ENCODE data around the genes TOP2A, KRT26, KRT27, KRTAP2-1, KRTAP4-9 and KRT19.

DNA sequence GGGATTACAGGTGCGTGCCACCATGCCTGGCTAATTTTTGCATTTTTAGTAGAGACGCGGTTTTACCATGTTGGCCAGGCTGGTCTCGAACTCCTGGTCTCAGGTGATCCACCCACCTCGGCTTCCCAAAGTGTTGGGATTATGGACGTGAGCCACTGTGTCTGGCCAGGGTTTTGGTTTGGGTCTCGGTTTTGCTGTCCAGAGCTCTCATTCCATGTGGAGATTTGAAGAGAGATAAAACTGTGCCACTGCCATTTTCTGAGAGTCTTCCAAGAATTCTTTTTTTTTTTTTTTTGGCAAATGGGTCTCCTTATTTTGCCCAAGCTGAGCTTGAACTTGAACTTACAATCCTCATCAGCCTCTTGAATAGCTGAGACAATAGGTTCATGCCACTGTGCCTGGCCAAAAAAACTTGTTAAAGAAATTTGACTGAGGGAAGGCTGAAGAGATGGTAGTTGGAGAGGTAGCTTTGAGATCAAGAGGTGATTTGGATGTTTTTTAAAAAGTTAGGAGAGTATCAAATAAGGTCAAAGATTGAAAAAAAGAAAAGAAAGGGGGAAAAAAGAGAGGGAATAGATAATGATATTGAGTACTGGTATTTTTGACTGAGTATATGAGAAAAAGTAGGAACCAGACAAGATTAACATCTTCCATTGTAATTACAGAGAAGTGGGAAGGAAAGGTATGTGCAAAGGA is 8.8 kb downstream of the CASC3 start:
- RAMPAGE, long total RNA, result no peak
- RRBS, result no CpG with 5 or more reads among the region's 7 CpGs

GRCh38 chr17:40316407-40317235 is 7.6 kb downstream of the RARA start:
- RAMPAGE, long total RNA, result no peak
- RRBS, result 8% methylated on average over 25 of the region's 37 CpGs

DNA sequence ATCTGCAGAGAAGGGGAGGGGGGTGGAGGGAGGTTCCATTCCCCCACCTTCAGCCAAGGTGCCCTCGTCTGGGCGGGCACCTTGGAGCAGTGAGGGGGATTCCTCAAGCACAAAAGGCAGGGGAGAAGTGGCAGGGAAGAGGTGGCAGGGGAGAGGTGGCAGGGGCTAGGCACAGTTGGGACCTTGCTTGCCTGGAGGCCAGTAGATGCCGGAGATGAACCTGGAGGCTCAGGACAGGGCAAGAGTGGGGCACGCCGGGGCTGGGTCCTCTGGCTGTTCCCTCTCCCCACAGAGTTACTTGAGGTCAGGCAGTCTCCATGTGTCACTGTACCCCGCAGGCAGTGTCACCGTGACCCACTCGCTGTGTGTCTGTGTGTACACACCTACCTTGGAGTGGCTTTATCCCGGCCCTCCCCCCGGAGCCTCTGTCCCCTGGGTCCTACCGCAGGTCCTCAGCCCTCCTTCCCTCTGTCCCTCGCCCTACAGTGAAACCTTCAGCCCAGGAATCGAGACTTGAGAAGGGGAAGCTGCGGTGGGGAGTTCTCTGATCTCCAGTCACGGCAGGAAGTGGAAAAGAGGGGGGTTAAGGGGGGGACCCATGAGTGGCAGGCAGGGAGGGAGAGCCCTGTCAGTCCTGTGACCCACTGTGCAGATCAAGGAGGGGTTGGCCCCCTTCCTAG is 13.3 kb downstream of the RARA start:
- RAMPAGE, long total RNA, result no peak
- RRBS, result 12% methylated on average over 1 of the region's 15 CpGs

DNA sequence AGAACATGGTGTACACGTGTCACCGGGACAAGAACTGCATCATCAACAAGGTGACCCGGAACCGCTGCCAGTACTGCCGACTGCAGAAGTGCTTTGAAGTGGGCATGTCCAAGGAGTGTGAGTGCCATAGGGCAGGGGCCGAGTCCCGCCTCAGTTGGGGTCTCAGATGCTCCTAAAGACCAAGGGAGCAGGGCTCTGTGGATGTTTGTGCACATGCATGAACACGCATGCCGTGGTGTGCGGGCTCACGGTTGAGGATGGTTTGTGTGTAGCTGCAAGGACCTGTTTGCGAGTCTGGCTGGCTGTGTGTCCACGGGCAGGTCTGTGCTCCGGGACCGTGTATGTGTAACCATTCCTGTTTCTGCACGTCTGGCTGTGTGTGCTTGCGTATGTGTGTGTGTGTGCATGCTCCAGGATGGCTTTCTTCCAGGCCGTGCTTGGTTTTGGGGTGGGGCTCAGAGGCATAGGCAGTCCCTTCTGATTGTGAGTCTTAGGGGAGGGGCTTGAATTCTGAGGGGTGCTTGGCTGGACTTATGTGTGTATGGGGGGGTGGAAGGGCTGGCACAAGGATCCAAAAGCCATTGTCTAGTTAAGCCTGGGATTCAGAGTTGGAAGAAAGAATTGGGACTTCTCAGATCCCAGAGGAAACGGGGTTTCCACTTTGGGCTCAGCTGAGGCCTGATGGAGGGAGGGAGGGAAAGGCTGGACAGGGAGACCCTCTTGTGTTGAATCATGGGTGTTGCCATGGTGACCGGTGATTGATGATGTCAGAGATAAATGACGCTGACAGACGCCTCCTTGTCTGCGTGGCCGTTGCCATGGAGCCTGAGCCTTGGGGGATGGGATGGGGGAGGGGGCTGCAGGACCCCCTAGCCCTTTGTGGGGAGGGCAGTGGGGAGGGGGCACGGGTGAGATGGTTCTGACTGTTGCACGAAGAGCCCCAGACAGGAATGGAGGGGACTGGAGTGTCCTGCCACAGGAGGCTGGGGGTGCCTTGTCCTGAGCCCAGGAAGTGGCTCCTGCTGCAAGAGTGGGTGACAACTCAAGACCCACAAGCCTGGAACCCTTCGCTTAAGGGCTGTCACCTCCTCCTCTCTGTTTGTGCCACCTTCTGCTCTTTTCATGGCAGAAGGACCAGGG is 14.4 kb downstream of the GJD3 start:
- RAMPAGE, long total RNA, result no peak
- RRBS, result no CpG with 5 or more reads among the region's 27 CpGs

DNA sequence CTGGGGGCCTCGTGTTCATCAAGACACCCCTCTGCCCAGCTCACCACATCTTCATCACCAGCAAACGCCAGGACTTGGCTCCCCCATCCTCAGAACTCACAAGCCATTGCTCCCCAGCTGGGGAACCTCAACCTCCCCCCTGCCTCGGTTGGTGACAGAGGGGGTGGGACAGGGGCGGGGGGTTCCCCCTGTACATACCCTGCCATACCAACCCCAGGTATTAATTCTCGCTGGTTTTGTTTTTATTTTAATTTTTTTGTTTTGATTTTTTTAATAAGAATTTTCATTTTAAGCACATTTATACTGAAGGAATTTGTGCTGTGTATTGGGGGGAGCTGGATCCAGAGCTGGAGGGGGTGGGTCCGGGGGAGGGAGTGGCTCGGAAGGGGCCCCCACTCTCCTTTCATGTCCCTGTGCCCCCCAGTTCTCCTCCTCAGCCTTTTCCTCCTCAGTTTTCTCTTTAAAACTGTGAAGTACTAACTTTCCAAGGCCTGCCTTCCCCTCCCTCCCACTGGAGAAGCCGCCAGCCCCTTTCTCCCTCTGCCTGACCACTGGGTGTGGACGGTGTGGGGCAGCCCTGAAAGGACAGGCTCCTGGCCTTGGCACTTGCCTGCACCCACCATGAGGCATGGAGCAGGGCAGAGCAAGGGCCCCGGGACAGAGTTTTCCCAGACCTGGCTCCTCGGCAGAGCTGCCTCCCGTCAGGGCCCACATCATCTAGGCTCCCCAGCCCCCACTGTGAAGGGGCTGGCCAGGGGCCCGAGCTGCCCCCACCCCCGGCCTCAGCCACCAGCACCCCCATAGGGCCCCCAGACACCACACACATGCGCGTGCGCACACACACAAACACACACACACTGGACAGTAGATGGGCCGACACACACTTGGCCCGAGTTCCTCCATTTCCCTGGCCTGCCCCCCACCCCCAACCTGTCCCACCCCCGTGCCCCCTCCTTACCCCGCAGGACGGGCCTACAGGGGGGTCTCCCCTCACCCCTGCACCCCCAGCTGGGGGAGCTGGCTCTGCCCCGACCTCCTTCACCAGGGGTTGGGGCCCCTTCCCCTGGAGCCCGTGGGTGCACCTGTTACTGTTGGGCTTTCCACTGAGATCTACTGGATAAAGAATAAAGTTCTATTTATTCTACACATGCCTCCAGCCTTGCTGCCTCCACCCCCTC is 7.6 kb downstream of the GJD3 start:
- RAMPAGE, long total RNA, result no peak
- RRBS, result no CpG with 5 or more reads among the region's 24 CpGs

DNA sequence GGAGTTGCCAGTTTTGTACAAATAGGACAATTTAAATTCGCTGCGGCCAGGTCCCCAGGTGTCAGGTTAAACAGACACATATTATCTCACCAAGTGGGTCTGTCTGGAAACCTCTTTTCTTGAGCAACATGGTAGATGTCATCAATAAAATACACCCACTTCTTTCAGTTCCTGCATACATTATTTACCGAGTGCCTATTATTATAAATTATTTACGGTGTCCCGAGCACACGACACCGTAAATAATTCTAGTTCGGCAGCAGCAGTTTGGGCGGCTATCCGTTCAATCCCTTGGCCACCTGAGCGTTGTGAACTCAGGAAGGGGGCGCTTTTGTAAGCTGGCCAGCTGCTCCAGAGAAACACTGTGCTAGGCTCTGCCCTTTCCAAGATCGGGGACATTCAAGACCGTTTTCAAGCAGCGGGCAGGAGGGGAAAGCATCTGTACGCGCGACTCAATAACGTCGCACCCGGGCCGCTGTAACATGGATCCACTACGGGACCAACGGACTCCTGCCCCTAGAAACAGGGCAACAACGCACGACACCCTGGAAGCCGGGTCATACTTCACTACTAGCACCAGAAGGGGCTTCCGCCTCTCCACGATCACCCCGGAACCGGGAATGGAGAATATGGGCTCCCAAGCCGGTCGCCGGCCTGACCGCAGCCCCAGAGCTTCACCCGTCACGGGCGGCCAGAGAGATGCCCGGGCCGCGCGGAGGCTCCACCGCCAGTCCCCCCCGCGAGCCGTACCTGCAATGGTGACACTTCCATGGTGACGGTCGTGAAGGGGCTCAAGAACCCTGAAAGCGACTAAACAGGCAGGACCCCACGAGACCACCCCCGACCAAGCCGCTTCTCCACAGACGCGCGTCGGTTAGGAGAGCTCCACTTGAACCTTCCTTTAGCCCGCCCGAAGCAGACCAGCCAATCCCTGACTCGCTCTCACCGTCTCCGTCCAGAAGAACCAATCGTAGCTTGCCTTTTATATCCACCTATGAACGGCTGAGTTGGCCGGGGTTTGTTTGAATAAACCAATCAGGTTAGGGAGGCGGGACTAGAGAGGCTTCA is at the start of gene TOP2A:
Gene TOP2A, minus strand, starts transcription at position 876 of the 1,068 bp plus-strand sequence.
- RAMPAGE, long total RNA, result start-site peak on the minus strand centred at position 863 of the sequence, 5 bp wide, 312 and 98 reads in 2 replicates
- RRBS, result under 1% methylated on average over 15 of the region's 65 CpGs

GRCh38 chr17:40418089-40418698 is 498 bp upstream of the TOP2A start:
- RAMPAGE, long total RNA, result no peak
- RRBS, result no CpG with 5 or more reads among the region's 26 CpGs

DNA sequence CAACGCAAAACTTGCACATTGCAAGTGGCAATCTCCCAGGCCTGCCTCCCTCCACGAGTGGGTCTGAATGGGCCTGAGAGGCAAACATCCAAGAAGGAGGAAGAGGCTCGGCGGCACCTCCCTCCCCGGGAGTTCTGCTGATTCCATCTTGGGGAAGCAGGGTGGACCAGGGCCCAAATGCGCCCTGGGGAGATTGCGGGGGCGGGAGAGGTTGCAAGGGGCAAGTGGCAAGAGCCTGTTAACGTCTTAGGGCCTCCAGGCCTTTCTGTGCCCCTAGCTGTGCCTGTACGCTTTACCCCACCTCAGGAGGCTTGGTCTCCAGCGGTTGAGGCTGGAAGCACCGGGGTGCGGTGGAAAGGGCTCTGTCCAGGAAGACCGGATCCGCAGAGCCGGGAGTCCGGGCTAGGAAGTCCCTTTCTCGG is 561 bp upstream of the IGFBP4 start:
- RAMPAGE, long total RNA, result no peak
- RRBS, result no CpG with 5 or more reads among the region's 18 CpGs

- RAMPAGE, long total RNA, result no peak
- RRBS, result no CpG with 5 or more reads among the region's 11 CpGs
These were observed 2.0 kb downstream of the IGFBP4 start for GRCh38 chr17:40445109-40445780.

DNA sequence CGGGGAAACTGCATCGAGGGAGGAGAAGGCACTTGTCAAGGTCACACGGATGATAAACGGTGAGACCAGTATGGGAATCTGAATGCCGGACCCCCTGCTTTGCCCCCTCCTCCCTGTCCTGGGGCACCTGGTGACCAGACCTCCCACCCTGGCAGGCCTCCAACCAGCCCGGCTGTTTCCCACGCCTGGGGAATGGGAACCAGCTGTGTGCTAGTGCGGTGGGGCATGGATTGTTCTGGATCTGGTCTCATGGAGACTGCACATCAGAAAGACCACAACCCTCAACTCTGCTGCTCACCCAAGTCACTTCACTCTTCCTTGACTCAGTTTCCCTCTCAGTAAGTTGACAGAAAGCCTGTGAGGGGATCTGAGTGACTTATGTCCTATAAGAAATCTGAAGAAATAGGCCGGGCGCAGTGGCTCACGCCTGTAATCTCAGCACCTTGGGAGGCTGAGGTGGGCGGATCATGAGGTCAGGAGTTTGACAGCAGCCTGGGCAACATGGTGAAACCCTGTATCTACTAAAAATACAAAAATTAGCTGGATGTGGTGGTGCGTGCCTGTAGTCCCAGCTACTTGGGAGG is 21.6 kb downstream of the CCR7 start:
- RAMPAGE, long total RNA, result no peak
- RRBS, result 64% methylated on average over 2 of the region's 13 CpGs

DNA sequence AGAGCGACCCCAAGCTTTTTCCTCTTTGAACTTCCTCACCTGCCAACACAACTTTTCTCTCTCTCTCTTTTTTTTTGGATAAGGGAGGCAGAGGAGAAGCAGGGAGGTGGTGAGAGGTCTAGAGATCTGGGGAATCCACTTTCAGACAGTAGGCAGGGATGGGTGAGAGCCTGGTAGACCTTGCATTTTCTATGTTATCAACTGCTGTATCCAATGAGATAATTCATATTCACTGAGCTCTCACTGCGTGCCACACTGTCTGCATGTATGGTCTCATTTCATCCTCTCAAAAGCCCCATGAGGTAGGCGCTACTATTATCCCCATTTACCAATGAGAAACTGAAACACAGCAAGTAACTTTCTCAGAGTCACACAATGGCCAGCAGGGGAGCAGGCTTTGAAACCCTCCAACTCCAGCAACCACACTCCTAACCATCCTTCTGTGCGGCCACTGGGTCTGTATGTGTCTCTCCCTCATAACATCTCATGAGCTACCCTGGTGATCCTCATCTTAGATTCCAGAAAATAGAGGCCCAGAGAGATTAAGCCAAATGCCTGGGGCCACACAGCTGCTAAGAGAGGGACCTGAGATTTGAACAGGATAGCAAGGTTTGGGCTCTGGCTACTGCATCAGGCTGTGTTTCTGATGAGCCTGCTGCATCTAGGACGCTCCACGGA is 3.4 kb downstream of the CCR7 start:
- RAMPAGE, long total RNA, result no peak
- RRBS, result no CpG with 5 or more reads among the region's 6 CpGs

GRCh38 chr17:40562423-40563733 is 2.4 kb downstream of the CCR7 start:
- RAMPAGE, long total RNA, result no peak
- RRBS, result no CpG with 5 or more reads among the region's 21 CpGs

GRCh38 chr17:40604198-40604647 is 39.0 kb upstream of the CCR7 start:
- RAMPAGE, long total RNA, result no peak
- RRBS, result no CpG with 5 or more reads among the region's 1 CpG

- RAMPAGE, long total RNA, result no peak
- RRBS, result no CpG with 5 or more reads among the region's 4 CpGs
These were observed 39.1 kb downstream of the SMARCE1 start for GRCh38 chr17:40608485-40609003.

GRCh38 chr17:40772007-40772262 is at the start of gene KRT26:
Gene KRT26, minus strand, starts transcription at chr17:40772201.
- RAMPAGE, long total RNA, result no peak
- RRBS, result 87% methylated on average over 5 of the region's 6 CpGs

- RAMPAGE, long total RNA, result no peak
- RRBS, result no CpG with 5 or more reads among the region's 6 CpGs
These were observed at the start of gene KRT27 for GRCh38 chr17:40782352-40782642. Gene KRT27, minus strand, starts transcription at chr17:40782550.

DNA sequence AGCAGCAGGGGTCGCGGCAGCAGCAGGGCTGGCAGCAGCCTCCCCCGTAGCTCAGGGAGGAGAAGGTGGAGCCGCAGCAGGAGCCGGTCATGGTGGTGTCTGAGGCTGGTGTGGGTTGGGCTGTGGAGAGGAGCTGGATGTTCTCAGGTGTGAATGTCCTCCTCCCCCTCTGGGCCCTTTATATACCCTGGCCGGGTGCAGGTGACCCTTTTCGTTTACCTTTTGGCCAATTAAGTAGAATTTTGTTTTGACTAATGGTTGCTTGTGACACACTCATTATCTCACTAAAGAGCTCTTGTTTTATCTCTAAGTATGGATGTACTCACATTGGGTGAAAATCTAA is at the start of gene KRTAP2-1:
Gene KRTAP2-1, minus strand, starts transcription at position 140 of the 343 bp plus-strand sequence.
- RAMPAGE, long total RNA, result no peak
- RRBS, result 14% methylated on average over 1 of the region's 7 CpGs

DNA sequence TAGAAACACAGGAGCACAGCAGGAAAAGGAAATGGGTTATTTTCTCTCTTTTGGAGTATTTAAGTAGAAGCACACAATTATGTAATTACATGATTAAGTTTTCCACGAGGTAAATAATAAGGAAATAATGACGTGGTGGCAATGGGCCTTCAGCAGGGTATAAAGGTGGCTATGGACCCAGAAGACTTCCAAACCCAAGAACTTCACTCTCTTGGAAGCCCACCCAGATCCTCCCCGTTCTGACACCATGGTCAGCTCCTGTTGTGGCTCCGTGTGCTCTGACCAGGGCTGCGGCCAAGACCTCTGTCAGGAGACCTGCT is at the start of gene KRTAP4-9:
Gene KRTAP4-9, plus strand, starts transcription at position 248 of the 320 bp plus-strand sequence.
- RAMPAGE, long total RNA, result no peak
- RRBS, result no CpG with 5 or more reads among the region's 5 CpGs

GRCh38 chr17:41315868-41316084 is 266 bp upstream of the KRTAP17-1 start:
- RAMPAGE, long total RNA, result no peak
- RRBS, result no CpG with 5 or more reads among the region's 4 CpGs

DNA sequence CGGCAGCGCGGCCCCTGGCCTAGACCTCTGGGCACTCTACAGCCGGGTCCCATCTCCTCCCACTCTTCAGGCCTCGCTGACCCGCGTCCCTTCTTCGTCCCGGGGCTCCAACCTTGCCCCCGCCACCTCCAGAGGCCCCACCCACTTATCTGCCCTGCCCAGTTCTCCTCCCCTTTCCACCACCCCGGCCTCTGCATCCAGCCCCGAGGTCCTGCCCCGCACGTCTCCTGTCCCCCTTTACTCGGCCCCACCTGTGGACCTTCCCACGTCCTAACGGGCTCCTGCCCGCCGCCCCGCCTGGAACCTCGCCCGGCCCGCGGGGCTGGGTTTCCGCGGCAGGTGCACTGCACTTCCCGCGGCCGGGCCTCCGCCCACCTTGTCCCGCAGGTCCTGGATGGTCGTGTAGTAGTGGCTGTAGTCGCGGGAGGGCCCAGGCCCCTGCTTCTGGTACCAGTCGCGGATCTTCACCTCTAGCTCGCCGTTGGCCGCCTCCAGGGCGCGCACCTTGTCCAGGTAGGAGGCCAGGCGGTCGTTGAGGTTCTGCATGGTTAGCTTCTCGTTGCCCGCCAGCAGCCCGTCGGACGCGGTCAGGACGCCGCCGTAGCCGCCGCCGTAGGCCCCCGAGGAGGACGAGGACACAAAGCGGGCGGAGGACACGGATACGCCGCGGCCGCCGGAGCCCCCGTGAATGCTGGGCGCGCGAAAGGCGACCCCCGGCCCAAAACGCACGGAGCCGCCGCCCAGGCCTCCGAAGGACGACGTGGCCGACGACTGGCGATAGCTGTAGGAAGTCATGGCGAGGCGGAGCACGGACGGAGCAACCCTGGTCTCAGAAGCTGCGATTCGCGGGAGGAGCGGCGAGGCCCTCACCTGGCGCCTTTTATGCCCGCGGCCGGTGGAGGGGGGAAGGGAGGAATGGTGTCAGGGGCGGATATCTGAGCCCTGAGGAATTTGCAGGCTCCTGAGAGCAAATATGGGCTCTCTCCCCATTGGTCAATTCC is at the start of gene KRT19:
Gene KRT19, minus strand, starts transcription at position 856 of the 1,001 bp plus-strand sequence.
- RAMPAGE, long total RNA, result start-site peak on the minus strand centred at position 854 of the sequence, 8 bp wide, 1,073 and 216 reads in 2 replicates
- RRBS, result 5% methylated on average over 23 of the region's 95 CpGs